Mesenteric fat pad (tissue), 1 donor: ENCODE measurements around the genes NRIP1, CXADR and C21orf91.

GRCh38 chr21:15050943-15051457 lies 13.8 kb downstream of the NRIP1 start:
- PRO-cap = no peak

- PRO-cap = bidirectional peak, plus-strand start at chr21:15064682, minus-strand start at chr21:15064564; bidirectional peak, plus-strand start at chr21:15065159, minus-strand start at chr21:15064988
Measured at GRCh38 chr21:15064443-15065530, at the start of gene NRIP1. Gene NRIP1, minus strand, starts transcription at chr21:15065000.

DNA sequence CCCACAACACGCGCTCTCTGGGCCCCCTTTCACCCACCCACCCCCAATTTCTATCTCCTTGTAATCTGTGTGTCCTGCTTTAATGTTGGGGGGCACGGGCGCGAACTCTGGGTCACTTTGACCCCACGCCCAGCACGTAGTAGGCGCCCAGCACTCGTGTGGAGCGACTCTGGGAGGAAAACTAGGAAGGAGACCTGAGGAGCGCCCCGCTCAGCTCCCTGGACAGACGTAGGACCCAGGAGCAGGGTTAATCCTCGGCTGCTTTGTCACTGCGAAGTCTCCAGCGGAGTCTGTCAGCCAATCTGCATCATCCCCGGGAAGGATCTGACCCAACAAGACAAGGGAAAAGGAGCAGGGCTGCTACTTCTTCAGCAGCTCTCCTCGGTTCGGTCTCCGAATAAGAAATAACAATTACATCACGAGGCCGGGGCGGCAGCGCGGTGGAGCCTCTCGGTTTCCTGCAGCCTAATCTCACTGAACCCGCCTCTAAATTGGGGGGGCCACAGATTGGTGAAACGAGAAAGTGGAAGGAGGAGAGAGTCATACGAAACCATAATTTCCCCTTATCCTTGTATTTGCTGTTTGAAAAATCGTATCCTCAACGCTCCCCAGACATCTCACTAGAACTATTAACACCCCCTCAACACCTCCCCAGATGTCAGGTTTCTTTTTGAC lies 868 bp upstream of the NRIP1 start:
- PRO-cap = unidirectional peak, minus-strand start at position 326 of the sequence

DNA sequence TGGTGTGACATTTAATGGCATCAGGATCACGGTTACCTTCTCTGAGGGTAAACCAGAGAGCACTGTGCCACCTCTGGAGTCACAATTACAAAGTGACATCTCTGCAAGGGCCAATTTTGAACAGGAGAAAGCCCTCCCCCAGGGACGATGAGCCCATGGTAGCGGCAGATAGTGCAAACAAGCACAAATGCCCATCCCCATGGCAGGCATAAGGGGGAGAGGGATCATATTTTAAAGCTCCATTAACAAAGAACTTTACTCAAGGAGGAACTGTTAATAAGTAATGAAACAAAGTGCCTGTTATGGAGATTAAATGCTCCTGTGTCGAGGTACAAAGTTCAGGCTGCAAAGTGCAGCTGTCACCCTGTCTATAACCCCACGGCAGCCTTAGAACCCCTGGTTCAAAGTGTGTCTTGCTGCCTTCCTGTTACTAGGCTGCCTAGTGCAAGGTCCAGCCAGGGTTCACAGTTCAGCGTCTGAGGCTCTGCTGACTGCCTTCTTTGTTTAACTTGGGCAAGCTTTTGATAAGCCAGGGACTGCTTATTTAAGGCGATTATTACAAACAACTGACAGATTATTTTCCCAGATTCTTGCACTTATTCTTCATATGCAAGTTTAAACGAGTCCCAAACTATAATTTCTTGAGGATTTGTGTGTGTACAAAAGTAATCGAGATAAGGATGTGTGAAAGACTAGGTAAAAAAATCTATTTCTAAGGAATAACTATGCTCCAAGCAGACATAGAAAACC lies 75.7 kb upstream of the NRIP1 start:
- PRO-cap = no peak

GRCh38 chr21:15195215-15195555 lies 130.4 kb upstream of the NRIP1 start:
- PRO-cap = no peak

- PRO-cap = no peak
Measured at GRCh38 chr21:15221921-15222524, 157.2 kb upstream of the NRIP1 start.

DNA sequence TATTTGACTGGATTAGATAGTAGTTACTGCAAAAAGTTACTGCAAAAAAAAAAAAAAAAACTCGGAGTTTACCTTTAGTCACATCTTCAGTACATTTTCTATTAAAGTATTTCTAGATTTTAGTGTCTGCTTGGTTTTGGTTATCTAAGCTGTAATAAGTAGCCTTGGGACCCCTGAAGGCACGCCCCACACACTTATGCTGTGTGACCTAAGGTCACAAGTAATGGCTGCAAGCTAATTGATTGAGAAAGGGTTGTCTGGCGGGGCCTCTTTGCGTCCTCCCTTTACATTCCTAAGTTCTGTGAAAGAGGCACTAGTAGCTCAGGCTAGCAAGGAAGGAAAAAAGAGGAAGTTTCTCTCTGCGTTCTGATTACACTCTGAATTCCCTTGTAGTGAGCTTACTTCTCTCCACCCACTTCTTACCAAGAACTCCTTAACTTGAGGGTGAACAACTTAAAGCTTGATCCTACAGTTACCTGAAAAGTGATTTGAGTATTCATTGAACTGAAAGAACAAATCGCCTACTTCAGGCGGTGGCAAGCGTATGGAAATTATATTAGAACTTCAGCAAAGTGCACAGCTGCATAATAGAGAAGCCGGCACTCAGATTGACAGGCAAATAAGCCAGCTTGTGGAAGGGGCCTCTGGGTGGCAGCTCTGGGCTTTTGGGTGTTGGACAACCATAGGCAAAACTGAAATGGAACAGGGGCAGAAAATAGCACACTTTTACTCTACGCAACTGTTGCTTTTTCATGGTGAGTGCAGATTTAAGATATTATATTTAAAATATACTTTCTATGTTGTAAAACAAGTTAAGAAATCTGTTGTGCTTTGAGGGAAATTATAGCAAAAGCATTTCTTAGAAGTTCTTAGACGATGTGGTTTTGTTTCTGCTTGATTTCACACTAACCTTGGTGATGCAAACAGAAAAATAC lies 464.4 kb downstream of the USP25 start:
- PRO-cap = no peak

GRCh38 chr21:16195548-16195943 lies 465.8 kb downstream of the USP25 start:
- PRO-cap = no peak

DNA sequence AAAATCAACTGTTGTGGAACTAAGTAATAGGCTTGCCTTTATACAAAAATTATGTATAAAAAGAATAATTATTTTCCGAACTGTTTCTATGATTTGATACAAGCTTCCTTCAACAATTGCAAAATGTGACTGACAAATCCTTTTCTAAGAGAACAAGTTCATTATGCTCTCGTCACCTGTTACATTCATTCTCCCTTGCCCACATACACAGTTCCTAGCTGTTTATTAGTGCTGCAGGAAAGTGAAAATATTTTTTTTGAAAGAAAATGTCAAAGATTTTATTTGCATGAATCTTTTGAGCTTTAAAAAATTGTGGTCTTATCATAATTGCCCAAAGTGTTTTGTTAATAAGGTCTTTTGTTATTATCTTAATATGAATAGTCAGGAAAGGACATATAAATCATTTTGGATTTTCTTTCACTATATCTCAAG lies 466.3 kb downstream of the USP25 start:
- PRO-cap = no peak

DNA sequence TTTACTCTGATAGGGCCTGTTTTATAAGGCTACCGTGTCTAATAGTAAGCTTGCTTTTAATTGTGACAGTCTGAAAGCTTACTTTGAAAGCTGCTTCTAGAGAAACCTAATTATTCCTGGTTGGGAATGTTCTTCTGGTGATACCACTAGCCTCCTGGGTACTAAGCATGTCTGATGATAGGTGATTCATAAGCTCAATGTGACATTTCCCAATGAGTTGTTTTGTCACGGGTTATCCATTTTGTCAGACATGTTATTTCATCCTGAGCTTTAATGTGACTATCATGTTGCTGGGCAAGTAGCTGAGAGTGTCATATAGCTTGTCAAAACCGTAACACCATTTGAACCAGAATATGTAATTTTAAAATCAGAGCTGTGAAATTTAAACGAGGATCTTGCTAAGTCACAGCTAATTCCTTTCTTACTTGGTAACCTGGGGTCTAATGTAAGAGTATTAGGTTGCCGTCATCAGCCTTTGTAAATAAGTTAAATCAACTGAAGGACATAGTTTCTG lies 529.1 kb downstream of the USP25 start:
- PRO-cap = no peak

DNA sequence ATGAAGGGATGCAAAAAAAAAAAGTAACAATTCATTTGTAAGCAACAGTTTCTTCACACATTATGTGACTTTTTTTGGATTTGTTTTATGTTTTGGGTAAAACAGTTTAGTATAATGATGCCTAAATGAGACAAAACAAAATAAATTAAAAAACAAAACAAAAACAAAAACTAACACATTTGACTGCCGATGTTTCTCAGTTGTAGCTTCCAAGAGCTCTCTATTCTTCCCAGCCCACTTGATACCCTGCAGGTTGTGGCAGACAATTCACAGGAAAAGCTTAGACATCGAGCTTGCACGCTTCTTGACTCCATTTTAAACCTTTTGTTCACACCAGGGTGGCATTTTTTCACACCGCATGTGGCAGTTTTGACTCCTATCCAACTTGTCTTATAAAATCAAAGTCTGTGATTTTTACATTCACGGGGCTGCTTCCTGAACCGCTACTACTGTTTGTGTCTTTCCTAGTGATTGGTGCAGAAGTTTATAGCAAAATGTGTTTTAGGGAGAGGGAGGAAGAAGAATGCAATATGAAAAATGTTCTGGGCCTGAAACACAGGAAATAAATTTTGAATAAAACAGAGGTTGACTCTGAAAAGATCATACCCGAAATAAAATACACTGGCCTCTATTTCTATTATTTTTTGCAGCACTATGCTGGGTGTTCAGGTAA lies 575.9 kb downstream of the USP25 start:
- PRO-cap = no peak

DNA sequence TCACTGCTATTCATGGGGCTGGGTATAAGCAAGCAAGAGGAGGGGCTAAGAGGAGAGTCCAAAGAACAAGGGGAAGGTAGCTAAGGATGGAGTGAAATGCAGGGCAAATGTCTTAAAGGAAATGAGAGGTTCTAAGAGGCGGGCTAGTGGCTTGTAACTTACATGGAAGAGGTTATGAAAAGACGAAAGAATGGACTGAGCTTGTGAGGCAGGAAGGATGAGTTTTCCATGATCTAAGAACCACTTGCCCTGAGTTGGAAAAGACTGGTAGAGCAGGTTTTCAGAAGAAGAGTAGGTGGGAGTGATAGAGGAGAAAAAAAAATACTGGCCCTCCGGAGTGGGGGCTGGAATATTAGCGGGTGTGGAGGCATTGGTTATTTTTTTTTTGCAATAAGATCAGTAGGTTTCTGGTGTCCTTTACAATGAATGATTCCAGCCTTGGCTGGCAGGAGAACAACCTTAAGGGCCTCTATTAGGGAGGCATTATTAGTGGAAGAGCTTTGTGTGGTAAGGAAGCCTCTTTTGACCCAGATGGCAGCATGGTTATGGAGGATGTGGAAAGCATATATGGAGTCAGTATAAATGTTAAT lies 664.7 kb downstream of the USP25 start:
- PRO-cap = no peak

DNA sequence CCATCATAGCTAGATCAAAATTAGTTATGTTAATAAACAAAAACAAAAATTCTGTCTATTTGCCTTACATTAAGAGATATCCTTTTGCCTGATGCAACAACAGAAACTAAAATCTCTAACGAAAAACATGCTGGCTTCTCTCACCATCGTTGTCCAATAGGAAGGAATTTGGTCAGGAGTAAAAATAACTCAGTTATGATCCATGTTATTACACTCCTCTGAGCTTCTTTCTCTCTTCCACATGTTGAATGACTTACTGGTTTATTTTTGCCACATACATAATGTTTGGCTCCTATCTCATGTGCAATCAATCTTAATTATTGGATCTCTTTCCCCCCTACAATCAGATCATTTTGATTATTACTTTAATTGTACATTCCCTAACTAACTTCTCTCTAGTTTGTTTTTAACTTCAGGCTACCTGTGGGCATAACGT lies 688.4 kb downstream of the USP25 start:
- PRO-cap = no peak

DNA sequence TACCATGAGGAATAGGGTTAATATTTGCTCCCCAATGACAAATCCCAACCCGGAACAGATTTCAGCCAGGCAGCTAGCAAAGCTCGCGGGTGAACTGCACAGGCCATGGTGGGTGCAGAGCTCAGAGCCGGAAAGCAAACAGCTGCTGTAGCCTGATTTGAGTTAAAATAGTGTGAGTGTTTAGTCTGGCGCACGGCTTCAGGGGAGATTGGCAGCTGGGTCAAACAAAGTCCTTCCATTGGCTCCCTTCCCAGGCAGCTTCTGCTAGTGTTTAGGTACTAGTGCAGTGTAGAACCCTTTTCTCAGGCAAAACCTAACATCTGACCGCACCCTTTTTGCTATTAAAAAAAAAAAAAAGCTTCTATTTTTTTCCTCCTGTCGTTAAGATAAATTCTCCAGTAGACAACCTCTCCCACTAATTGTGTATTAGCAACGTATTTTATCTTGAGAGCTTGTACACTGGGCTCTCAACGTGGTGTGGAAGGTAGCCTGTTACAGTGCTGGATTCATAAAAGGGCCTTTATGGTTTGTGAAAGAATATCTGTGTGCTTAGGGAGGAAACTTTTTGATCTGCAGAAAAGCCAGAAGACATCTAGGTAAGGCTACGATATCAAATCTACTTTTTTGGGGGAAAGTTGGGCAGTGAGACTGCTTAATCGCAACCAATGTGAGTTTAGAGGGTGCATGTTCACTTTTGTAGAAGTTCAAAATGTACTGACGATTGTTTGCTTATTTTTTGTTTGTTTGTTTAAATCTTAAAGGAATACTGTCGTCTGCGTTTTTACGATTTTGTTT lies 689.6 kb downstream of the USP25 start:
- PRO-cap = no peak

GRCh38 chr21:16589996-16590487 lies 860.3 kb downstream of the USP25 start:
- PRO-cap = no peak

- PRO-cap = no peak
Measured at GRCh38 chr21:16718772-16719265, 794.0 kb upstream of the CXADR start.

DNA sequence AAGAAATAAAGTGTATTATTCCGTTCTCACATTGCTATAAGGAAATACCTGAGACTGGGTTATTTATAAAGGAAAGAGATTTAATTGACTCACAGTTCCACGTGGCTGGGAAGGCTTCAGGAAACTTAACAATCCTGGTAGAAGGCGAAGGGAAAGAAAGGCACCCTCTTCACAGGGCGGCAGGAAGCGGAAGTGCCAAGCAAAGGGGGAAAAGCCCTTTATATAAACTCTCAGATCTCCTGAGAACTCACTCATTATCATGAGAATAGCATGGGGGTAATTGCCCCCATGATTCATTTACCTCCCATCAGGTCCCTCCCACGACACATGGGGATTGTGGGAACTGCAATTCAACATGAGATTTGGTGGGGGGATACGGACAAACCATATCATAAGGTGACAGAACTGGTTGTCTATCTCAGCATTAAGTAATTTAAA lies 442.0 kb upstream of the CXADR start:
- PRO-cap = no peak

DNA sequence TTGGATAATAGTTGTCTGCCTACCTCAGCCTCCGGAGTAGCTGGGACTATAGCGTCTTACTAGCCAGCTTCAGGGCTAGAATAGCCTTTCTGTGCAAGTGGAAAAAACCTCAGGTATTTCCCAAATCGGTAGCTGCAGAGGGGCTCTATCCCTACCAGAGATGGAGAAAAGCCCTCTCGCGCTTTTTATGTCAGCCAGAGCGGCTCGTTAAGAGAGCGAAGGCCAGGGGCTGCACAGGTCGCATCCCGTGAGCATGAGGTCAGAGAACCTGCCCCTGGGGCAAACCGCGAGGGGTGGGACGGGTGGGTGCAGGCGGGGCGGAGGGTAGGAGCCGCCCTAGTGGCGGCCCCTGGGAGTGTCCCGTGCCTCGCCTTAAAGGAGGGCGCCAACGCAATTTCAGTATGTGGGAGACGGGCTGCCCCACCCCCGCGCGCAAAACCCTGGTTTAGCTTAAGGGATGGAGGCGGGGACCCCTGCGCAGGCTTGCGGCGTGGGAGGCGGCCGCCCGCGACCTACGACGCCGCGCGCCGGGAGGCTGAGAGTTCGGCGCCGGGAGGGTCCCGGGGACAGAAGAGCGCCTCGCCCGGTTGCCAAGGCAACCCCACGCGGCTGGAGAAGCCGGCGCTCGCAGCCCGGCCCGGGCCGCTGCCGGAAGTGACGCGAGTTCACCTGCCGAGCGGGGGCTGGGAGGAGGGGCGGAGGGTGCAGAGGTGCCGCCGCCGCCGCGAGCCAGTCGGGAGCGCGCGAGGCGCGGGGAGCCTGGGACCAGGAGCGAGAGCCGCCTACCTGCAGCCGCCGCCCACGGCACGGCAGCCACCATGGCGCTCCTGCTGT lies at the start of gene CXADR:
CXADR (plus strand) TSS at position 732 of the 834 bp plus-strand sequence.
- PRO-cap = unidirectional peak, plus-strand start at position 736 of the sequence

- PRO-cap = no peak
Measured at GRCh38 chr21:17688821-17689875, 76.4 kb upstream of the BTG3 start.

DNA sequence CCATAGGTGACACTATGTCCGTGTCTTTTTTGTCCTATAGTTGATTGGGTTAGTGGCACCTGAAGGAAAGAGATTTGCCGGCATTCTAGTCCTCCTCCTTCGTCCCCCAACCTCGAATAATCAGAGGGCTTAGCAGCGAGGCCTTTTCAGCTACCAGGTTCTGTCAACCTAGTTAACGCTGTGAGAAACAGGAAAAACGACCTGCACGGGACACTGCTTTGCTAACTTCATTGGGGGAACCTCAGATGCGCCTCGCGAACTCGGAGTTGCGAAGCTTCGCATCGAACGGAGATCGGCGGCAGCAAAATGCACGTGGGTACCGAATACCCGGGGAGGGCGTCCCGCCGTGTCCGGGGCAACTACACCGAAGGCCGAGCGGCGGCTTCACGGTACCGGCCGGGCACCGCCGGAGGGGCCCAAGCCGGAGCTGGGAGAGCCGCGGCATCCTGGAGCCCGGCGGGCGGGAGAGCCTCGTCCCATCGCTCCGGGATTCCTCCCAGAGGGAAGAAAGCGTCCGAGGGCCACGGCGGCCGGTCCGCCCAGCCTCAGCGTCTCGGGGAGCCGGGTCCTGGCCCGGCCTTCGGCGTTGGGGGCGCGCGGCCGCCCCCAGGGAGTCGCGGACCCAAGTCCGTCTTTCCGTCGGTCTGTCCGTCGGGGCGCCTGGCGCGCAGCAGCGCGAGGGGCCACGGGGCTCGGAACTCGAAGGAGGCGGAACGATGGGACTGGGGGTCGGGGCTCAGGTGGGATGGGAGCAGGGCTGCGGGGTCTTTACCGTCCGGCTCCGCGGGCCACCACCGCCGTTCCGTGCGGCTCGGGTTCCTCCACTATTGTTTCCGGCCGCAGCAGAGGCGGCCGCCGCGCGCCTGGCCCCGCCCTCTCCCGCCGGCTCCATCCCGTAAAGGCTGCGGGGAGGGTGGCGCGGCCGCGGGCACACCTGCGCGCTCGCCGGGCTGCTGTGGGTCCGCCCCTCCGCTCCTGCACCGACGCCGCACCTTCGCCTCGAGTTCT lies at the start of gene C21orf91:
C21orf91 (minus strand) TSS at position 826 of the 1,008 bp plus-strand sequence.
- PRO-cap = unidirectional peak, minus-strand start at position 826 of the sequence